Sigmoid colon (tissue), 4 donors: ENCODE measurements around a stretch of chr7.

- PRO-cap: no peak
- RAMPAGE, long total RNA, 4 experiments: no peak in any of the 4 experiments
Observed at GRCh38 chr7:157007506-157008118, 2.9 kb downstream of the MNX1 start.

DNA sequence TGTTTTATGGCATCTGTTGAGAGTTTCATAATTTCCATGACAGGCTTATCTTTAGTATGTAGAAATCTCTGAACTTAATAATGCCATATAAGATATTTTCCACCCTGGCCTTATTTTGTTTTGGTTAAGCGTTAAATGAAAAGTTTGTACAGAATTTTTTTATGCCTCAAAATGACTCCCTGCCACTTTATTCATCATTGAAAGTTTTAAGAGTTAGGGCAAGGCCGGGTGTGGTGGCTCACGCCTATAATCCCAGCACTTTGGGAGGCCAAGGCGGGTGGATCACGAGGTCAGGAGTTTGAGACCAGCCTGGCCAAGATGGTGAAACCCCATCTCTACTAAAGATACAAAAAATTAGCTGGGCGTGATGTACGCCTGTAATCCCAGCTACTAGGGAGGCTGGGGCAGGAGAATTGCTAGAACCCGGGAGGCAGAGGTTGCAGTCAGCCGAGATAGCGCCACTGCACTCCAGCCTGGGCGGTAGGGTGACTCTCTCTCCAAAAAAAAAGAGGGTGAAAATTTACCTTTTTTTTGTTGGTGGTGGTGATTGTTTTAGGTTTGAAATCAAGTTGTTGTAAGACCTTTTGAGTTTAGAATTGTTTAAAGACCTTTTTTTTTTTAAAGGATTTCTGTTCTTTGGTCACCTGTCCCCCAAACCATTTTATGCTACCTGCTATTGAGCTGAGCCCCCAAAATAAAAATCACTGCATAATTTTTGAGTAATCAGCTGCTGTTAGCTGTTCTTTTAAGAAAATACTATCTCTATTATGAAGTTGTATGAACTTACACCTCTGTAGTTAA lies 71.2 kb downstream of the UBE3C start:
- PRO-cap: no peak
- RAMPAGE, long total RNA, 4 experiments: no peak in any of the 4 experiments

GRCh38 chr7:157210530-157211304 lies 72.0 kb downstream of the UBE3C start:
- PRO-cap: no peak
- RAMPAGE, long total RNA, 4 experiments: no peak in any of the 4 experiments

- PRO-cap: no peak
- RAMPAGE, long total RNA, 4 experiments: no peak in any of the 4 experiments
Observed at GRCh38 chr7:157237915-157239007, 98.5 kb upstream of the DNAJB6 start.

- PRO-cap: bidirectional peak, plus-strand start at chr7:157272257, minus-strand start at chr7:157271946
- RAMPAGE, long total RNA, 4 experiments: no peak in any of the 4 experiments
Observed at GRCh38 chr7:157271568-157272611, 64.9 kb upstream of the DNAJB6 start.

DNA sequence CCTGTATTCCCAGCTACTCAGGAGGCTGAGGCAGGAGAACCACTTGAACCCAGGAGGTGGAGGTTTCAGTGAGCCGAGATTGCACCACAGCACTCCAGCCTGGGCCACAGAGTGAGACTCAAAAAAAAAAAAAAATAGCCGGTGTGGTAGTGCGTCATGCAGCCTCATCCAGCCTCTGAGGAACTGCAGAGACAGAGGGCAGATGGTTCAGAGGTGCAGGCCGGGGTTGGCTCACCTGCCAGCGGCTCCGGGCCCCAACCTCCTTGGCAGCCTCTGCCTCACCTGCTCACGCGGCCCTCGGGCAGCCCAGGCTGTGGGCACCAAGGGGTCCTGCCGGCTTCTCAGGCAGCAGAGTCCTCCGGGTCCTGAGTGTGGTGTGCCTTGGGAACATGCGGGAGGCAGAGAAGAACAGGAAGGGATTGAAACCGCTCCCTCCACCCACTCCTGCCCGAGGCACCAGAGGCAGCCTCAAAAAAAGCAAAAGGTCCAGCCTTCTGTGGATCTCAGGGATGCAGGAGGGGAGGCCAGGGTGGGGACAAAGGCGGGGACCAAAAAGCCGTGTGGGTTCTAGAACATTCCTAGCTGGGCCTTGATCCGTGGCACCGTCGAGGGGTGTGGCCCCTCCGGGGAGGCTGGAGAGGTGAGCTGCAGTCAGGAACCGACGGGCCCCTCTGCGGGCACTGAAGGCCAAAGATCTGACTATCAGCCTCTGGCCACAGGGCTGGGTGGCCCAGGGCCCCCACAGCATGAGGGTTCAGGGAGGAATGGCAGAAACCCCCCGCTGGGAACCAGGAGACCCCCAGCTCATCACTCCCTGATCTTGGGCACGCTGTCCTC lies 55.4 kb upstream of the DNAJB6 start:
- PRO-cap: no peak
- RAMPAGE, long total RNA, 4 experiments: no peak in any of the 4 experiments

DNA sequence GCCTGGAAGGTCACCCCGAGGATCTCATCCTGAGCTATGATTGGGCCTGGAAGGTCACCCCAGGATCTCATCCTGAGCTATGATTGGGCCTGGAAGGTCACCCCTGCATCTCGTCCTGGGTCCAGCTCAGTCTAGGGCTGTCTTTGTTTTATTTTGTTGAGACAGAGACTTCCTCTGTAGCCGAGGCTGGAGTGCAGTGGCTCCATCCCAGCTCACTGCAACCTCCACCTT lies 16.9 kb upstream of the DNAJB6 start:
- PRO-cap: no peak
- RAMPAGE, long total RNA, 4 experiments: no peak in any of the 4 experiments

GRCh38 chr7:157368939-157369748 lies 32.3 kb downstream of the DNAJB6 start:
- PRO-cap: no peak
- RAMPAGE, long total RNA, 4 experiments: no peak in any of the 4 experiments

DNA sequence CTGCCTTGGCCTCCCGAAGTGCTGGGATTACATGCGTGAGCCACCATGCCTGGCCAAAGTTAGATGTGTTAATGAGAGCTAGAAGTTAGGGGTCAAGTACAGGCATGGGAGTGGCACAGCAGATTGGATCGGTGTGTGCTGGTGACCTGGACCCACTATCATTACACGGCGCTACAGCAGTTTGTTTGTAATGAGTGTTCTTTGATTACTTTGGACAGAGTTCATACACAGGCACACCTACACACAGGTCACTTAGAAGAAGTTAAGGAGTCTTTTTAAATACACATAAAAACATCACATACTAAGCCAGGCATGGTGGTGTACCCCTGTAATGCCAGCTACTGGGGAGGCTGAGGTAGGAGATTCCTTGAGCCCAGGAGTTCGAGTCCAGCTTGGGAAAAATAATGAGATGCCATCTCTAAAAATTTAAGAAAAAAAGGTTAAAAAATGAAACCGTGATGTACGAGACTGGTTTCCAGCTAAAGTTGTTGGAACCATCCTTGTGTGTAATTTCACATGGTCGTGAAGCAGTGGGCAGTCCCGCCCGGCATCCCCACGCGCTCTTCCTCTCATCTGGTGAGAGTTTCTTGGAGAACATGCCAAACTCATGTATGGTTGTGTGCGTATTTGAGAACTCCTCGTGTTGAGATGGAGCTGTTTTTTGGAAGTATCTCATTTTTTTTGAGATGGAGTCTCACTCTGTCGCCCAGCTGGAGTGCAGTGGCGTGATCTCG lies 37.0 kb downstream of the DNAJB6 start:
- PRO-cap: no peak
- RAMPAGE, long total RNA, 4 experiments: no peak in any of the 4 experiments

DNA sequence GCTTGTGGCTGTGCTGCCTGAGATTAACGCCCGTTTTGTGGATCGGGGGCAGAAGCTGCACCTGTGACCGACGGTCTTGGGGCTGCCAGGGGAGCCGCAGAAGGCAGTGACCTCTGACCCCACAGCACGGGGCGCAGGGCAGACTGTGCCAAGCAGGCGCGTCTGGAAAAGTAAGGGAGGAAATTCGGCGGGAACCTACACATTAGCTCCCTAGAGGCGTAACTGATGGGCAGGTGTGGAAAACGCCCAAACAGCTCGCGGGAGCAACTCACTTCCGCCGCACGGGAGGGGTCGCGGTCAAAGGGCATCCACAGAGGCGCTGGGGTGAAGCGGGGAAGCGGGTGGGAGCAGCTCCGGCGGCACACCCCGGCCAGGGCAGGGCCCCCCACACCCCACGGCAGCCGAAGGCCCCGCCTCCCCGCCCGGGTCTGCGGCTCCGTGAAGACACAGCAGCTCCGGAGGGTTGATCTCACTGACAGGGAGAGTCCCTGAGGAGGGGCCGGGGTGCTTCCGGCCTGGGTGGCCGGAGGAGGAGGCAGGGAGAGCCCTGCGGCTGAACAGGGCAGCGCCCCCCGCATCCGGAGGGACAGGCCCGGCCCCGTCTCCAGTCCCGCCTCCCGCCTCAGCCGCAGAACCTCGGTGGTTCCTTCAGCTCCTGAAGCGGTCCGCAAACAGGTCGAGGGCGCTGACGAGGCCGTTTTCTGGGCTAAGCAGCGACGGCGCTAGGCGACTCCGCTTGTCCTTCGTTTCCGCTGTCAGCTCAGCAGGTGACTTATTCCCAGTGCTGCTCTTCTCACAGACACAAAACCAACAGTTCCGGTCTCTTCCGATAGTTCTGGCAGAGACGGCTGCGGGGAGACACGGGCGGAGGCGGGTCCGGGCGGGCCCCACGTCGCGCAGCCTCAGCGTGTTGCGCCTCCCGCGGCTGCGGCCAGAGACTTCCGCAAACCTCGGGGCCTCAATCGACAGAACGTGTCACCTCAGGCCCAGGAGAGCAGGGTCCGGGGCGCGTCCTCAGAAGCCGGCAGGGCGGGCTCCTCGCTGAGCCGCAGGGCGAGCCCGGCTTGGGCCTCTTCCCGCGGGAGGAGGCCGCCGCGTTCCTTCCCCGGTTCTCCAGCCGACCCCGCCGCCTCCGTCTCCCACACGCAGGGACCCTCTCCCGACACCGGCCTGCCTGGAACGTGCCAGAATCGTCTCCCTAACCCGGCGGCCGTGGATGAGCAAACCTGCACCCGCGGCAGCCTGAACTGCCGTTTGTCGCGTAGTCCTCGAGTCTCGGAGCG lies 276.2 kb downstream of the DNAJB6 start:
- PRO-cap: no peak
- RAMPAGE, long total RNA, 4 experiments: start-site peak on the minus strand in 1 of 4 experiments, centred at position 807 of the sequence, 5 reads per replicate

DNA sequence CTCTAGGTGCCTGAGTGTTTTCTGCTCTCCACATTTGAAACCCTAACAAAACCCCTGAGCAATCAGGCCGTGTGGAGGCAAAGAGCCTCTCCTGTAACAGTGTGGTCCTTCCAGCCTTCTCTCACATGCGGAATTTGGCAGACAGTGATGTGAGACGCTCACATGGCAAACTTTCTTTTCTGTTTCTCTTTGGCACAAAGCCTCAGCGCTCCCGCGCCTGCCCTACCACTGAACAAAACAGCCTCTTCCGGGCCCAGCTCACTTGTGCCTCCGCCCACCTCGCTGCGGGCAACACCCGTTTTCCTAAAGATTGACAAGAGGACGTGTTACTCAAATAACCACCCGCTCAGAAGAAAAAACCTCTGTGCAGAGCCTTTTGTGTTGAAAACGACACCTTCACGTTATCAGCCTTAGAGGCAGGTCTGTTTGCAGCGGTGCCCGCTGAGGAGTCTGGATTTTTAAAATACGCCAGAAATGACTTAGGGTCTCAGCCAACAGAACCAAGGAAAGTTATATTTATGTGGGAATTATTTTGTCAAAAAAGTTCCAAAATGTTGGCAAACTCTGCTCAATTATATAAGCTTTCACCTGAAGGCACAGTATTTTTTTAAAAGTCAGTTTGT lies 515.0 kb downstream of the DNAJB6 start:
- PRO-cap: no peak
- RAMPAGE, long total RNA, 4 experiments: no peak in any of the 4 experiments

- PRO-cap: no peak
- RAMPAGE, long total RNA, 4 experiments: start-site peak on the plus strand in 1 of 4 experiments, at chr7:157854778-157854805 at its widest, 9 reads per replicate
Observed at GRCh38 chr7:157854050-157854907, 517.5 kb downstream of the DNAJB6 start.

GRCh38 chr7:157881189-157882094 lies 544.6 kb downstream of the DNAJB6 start:
- PRO-cap: no peak
- RAMPAGE, long total RNA, 4 experiments: no peak in any of the 4 experiments

DNA sequence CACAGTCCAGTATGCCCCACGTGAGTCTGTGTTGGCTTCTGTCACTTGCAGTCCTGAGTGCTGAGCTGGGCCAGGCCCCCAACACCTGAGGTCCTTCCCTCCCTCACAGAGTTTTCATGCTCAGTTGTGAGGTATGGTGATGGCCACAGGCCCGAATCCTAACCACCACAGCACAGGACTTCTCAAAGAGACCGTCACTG lies 239.2 kb downstream of the PTPRN2 start:
- PRO-cap: no peak
- RAMPAGE, long total RNA, 4 experiments: no peak in any of the 4 experiments

DNA sequence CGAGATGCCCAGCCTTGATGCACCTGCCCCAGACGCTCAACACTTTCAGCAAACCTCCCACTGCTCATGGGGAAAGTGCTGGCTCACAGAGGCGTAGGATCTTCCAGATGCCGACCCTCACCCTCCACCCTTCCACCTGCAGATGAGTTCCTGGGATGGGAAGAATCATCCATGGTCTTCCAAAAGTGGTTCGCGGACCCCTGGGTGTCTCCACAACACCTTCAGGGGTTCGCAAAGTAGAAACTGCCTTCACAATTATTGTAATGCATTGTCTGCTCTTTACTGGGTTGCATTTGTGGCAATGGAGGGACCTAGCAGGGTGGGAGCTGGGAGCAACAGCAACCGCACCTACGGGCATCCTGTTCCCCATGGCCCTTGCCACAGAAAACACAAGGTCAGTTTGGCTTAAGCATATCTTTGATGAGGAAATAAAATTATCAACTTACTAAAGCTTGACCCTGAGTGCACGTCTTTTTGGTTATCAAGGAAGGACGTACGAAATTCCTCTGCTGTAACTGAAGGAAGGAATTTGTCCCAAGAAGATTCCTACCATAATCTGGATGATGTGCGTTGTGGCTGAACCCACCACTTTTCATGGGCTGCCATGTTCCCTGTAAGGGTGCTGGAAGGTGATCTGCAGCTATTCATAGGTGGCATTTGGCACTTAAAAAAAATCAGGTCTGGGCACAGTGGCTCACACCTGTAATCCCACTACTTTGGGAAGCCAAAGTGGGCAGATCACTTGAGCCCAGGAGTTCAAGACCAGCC lies 19.9 kb upstream of the PTPRN2 start:
- PRO-cap: no peak
- RAMPAGE, long total RNA, 4 experiments: no peak in any of the 4 experiments

DNA sequence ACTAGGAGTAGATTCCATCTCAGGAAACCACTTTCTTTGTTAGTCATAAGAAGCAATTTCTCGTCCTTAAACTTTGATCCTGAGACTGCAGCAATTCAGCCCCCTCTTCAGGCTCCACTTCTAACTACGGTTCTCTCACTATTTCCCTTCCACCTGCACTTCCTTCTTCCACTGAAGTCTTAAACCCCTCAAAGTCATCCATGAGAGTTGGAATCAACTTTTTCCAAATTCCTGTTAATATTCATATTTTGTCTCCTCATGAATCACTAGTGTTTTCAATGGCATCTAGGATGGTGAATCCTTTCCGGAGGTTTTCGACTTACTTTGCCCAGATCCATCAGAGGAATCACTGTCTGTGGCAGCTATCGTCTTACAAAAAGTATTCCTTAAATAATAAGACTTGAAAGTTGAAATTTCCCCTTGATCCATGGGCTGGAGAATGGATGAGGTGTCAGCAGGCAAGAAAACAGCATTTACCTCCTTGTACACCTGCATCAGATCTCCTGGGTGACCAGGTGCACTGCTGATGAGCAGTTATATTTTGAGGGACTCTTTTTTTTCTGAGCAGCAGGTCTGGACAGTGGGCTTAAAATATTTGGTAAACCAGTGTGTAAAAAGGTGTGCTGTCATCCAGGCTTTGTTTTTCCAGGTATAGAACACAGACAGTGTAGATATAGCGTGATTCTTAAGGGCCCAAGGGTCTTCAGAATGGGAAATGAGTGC lies 53.6 kb downstream of the ESYT2 start:
- PRO-cap: no peak
- RAMPAGE, long total RNA, 4 experiments: start-site peak on the minus strand in 1 of 4 experiments, centred at position 190 of the sequence, 26 reads per replicate

GRCh38 chr7:158793289-158793800 lies 36.0 kb downstream of the ESYT2 start:
- PRO-cap: no peak
- RAMPAGE, long total RNA, 4 experiments: start-site peak on the minus strand in 1 of 4 experiments, at chr7:158793603-158793721 at its widest, 14 reads per replicate

- PRO-cap: no peak
- RAMPAGE, long total RNA, 4 experiments: start-site peak on the minus strand in 1 of 4 experiments, at chr7:158814736-158815733 at its widest, 22 reads per replicate
Observed at GRCh38 chr7:158815120-158816051, 13.9 kb downstream of the ESYT2 start.

DNA sequence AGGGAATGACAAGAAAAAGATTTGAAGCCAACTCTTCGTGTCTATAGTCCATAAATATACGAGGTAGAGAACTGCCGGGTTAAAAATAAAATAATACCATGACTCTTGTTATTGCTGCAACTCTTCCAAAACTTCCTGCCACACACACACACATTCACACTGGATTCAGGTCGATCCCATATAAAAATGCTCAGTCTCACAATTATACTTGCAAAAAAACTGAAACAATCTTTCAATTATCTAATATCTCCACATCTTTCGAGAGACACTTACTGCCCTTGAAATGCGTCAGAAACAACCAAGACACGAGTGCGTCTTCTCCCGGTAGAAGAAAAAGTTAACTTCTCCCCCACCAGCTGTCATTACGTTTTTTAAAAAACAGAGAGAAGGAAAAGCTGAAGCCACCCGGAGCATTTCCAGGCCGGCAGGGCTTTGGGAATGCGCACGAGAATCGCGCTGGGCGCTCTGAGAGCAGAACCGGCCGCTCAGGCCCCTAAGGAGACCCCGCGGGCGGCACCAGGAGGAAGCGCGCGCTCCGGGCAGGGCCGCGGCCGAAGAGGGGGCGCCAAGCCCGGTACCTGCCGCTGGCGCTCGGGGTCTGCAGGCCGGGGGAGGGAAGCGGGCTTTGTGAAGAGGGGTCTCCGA lies 1.3 kb downstream of the ESYT2 start:
- PRO-cap: unidirectional peak, plus-strand start at position 119 of the sequence; unidirectional peak, plus-strand start at position 413 of the sequence
- RAMPAGE, long total RNA, 4 experiments: start-site peak on the minus strand in 1 of 4 experiments, centred at position 145 of the sequence, 26 reads per replicate

GRCh38 chr7:158828777-158829091 lies 575 bp downstream of the ESYT2 start:
- PRO-cap: no peak
- RAMPAGE, long total RNA, 4 experiments: no peak in any of the 4 experiments